ENCODE measurements around a stretch of chr3.

- PRO-cap = no peak
- RRBS = 86% methylated on average over 3 of the region's 22 CpGs
Measured at GRCh38 chr3:69999167-69999831, 260.0 kb downstream of the MITF start.

- PRO-cap = no peak
- RRBS = no CpG with 5 or more reads among the region's 1 CpG
Measured at GRCh38 chr3:70803904-70804134, 491.4 kb upstream of the MDFIC2 start.

- PRO-cap = no peak
- RRBS = no CpG with 5 or more reads among the region's 3 CpGs
Measured at GRCh38 chr3:70832298-70832772, 519.9 kb upstream of the MDFIC2 start.

- PRO-cap = no peak
- RRBS = no CpG with 5 or more reads among the region's 7 CpGs
Measured at GRCh38 chr3:70980946-70981503, 602.5 kb downstream of the FOXP1 start.

DNA sequence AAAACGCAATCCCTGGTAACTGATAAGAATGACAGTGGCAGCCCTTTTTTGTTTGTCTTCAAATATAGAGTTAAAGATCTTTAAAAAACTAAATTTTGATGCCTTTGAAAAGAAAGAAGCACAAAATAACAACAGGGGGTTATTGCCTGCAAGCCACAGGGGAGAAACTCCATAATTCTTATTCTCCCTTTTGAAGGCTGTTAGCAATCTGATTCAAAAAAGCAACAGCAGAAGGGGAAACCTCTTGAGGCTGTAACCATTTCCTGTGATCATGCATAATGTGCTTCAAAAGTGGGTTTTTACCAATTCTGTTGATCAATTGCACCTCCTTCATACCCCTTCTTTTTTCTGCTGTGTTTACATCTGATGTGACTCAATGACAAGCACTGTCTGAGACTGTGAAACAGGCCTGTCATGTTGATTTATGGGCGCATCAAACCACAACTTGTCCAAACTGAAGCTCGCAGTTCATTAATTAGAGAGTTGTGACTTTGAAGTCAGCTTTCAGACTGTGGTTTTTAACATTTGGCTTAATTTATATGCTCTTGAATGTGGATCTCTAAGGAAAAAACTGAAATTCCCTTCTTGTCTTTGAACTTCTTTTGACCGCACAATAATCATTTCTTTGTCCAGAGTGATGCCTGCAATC lies 533.0 kb downstream of the FOXP1 start:
- PRO-cap = no peak
- RRBS = no CpG with 5 or more reads among the region's 4 CpGs

DNA sequence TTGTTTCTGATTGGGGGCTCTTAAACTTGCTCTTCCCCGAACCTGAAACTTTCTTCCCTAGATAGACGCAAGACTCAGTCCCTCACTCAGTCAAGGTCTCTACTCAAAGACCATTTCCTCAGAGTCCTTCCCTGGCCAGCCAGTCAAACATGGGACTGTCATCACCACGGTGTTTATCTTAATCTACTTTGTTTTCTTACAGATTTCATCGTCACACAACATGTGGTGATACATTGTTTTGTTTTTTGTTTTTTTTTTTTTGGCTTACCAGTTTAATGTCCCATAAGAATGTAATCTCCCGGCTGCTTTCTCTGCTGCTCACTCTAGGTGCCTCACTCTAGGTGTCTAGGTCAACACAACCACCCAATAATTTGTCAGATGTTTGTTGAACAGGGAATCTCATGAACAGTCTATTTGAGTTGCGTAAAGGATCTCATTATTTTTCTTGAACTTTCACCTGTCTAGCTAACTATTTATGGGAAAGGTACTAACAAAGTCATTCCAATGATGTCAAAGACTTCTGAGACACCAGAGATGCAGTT lies 495.3 kb downstream of the FOXP1 start:
- PRO-cap = no peak
- RRBS = no CpG with 5 or more reads among the region's 6 CpGs

DNA sequence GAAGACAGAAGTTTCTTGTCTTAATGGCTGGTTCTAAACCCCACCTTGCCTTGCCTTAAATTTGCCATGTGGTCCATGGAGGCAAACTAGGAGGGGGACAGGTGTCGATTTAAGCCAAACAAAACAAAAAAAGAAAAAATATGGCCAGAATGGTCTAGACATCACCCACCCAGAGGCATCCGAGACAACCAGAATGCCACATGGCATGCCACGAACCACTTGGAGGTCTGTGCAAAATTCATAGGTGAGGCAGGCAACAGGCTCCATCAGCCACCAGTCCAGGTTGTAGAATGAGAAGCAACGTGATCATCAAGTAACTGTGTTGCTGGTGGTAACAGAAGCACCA lies 418.0 kb downstream of the FOXP1 start:
- PRO-cap = no peak
- RRBS = no CpG with 5 or more reads among the region's 4 CpGs

DNA sequence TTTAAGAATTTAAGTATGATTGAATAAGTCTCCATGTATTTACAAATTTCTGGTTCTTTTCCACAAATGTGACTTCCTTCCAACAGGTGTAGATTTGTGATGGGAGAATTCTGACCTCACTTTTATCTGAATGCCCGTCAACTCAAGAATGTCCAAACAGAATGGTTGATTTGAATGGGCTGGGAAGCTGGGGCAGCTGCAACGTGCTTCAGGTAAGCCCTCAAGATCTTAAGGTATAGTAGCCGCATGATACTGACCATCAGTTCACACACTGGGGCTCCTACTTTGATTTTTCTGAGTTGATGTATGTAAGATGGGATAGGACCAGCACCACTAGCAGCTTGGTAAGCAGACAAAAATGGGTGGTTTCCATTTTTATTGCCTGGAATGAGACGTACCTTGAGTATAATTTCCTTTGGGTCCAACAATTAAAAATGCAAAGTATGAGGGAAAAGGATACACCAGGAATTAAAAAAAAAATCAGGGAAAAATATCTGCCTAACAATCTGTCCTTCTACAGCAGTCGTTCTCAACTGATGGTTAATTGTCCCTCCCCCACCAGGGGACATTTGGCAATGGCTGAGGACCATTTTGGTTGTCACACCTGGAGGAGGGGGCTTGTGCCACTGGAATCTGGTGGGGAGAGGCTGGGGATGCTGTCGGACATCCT lies 367.1 kb downstream of the FOXP1 start:
- PRO-cap = no peak
- RRBS = no CpG with 5 or more reads among the region's 6 CpGs

DNA sequence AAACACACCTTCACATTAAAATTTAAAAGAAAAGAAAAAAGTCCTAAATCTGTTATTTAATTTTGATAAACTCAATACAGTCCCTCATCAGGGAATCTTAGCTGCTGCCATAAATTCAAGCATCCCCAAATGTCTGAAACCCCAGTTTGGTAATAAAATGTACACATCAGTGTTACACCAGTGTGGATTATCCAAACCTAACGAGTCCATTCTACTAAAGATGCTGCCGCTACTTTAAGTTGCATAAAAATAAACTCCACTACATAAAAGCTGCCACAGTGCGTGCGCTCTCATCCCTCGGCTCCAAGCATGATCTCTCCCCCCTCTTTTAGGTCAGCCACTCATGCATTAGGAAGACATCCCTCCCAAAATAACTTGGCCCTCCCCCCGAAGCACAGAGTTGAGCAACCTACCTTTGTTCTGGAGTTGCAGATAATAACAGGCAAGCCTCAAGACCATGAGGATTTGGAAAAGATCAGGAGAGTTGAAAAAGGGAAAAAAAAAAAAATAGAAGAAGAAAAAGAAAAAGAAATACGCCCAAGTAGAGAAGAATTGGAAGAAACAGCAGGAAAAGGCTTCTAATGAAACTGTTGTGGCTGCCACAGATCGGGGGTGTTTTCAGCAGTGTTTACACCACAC lies 339.4 kb downstream of the FOXP1 start:
- PRO-cap = no peak
- RRBS = no CpG with 5 or more reads among the region's 8 CpGs

DNA sequence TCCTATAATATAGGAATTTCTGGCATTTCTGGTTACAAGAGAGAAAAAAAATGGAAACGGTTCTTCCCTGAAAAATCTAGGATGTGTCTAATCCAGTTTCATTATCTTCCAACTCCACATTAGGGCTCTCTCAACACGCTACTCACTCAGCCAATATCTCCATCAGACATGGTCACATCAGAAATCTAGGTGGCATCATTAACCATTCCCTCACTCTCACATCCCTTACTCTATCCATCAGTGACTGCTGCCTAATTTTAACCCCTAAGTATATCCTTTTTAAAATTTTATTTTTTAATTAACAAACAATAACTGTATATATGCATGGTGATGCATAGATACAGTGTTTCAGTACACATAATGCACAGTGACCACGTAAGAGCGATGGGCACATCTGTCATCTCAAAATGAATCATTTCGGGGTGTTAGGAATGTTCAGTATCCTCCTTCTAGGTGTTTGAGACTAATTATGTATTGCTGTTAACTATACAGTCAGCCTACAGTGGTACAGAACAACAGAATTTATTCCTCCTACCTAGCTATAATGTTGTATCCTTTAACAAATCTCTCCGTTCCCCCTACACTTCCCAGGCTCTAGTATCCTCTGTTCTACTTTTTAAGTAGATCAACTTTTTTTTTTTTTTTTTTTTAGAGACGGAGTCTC lies 307.1 kb downstream of the FOXP1 start:
- PRO-cap = no peak
- RRBS = no CpG with 5 or more reads among the region's 7 CpGs

GRCh38 chr3:71290443-71290910 lies 293.1 kb downstream of the FOXP1 start:
- PRO-cap = no peak
- RRBS = no CpG with 5 or more reads among the region's 2 CpGs

GRCh38 chr3:71319583-71320285 lies 263.8 kb downstream of the FOXP1 start:
- PRO-cap = no peak
- RRBS = no CpG with 5 or more reads among the region's 10 CpGs

- PRO-cap = no peak
- RRBS = 98% methylated on average over 4 of the region's 15 CpGs
Measured at GRCh38 chr3:71416703-71417451, 166.7 kb downstream of the FOXP1 start.

DNA sequence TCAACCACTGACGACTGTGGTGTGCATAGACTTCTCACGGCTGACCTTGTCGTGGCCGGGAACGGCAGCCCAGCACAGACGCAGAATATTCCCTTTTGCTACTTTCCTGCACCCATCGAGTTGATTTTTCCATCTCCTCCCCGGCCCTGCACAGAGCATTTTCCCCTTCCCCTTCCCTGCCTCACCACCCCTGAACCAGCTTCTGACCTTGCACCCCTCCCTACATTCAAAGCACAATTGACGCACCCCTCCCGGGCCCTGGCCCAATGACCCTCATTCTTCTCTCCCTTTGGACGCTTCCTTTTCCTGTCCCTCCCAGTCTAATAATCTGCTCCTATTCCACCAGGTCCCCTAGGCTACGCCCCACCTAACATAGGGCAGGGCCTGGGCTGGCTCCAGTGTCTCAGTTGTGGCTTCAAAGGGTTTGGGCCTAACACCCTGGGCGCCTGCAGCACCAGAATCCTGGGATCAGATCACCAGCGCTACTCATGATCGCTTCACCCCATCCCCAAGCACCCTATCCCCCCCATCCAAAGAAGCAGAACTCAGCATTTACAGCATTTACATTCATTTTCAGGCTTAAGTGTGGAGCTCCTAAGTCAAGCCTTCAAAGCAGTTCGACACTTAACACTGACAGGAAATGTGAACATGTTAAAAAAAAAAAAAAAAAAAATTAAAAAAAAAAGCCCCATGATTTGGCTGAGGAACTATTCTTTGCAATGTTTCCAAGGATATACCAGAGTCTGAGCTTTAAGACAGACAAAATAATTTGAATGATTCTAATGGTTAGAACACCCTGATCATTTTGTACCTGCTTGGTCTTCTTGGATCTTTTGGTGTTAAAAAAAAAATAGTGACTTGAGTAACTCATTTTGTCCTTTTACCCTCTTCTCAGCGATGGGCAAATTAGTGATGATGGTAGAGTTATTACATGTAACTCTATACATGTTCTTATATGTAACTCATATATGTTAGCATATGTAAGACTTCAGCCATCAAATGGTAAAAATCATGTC lies 151.0 kb downstream of the FOXP1 start:
- PRO-cap = no peak
- RRBS = 29% methylated on average over 7 of the region's 17 CpGs

GRCh38 chr3:71441080-71441909 lies 142.2 kb downstream of the FOXP1 start:
- PRO-cap = no peak
- RRBS = no CpG with 5 or more reads among the region's 9 CpGs

DNA sequence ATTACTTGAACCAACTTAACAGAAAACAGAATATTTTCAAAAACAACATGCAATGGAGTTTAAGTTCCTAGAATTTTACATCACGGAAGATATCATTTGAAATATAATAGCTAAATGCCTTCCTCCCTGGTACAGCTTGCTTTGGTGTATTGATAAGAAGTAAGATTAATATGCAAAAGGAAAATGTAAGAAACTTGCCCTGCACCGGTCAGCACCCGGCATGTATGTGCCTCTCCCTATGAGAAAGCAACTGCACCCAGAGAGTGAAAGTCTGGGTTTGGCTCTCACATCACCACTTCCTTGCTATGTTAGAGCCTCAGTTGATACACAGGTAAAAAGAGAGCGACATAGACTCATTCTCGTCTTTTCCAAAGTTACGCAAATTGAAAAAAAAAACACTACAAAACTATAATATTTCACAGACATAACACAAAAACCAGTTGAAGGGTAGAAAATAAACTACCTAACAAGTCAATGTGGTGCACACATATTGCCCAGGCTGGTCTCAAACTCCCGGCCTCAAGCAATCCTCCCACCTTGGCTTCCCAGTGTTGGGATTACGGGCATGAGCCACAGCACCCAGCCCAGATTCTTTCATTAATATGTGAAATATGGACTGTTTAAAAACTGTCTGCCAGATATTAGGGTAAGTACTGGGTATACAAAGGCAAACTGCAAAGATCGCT lies 96.6 kb downstream of the FOXP1 start:
- PRO-cap = no peak
- RRBS = no CpG with 5 or more reads among the region's 9 CpGs

GRCh38 chr3:71515455-71516094 lies 68.0 kb downstream of the FOXP1 start:
- PRO-cap = no peak
- RRBS = no CpG with 5 or more reads among the region's 9 CpGs

DNA sequence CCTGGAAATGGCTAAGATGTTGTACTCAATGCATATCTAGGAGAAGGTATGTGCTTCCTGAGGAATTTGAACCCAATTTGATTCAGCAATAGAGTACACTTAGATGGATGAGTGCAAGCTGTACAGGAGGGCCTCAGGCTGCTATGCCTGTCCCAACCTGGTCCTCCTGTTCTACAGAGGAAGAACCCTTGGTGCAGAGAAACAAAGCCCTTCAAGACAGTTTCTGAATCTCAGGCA lies 15.4 kb downstream of the FOXP1 start:
- PRO-cap = no peak

GRCh38 chr3:71585180-71585568 lies 1.6 kb upstream of the FOXP1 start:
- PRO-cap = no peak
- RRBS = no CpG with 5 or more reads among the region's 4 CpGs

- PRO-cap = no peak
- RRBS = no CpG with 5 or more reads among the region's 5 CpGs
Measured at GRCh38 chr3:71723583-71724074, 1.6 kb downstream of the EIF4E3 start.